ENCODE measurements around a stretch of chr7.

DNA sequence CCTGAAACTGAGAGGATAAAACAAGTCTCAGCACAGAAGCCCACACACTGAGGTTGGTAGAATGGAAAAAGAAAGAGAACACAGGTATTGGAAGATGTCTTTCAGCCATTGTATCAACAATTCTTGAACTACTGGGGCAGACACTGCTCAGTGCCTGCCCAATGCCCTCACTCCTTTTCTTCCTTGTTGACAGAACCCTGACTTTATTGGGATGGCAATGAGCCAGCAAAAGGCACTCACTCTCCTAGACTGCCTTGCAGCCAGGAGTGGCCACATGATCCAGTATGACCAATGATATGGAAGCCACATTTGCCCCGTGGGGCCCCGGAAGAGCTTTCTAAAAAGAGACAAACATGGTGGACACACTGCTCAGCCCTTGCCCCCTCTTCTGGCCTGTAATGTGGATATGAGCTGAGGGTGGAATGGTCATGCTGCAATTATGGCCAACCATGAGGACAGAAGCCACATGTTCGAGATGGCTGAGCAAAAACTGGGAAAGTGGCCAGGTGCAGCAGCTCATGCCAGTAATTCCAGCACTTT is 88.5 kb upstream of the ZNF716 start:
- PRO-cap, result no peak
- RAMPAGE, long total RNA, 4 experiments, result no peak in any of the 4 experiments

DNA sequence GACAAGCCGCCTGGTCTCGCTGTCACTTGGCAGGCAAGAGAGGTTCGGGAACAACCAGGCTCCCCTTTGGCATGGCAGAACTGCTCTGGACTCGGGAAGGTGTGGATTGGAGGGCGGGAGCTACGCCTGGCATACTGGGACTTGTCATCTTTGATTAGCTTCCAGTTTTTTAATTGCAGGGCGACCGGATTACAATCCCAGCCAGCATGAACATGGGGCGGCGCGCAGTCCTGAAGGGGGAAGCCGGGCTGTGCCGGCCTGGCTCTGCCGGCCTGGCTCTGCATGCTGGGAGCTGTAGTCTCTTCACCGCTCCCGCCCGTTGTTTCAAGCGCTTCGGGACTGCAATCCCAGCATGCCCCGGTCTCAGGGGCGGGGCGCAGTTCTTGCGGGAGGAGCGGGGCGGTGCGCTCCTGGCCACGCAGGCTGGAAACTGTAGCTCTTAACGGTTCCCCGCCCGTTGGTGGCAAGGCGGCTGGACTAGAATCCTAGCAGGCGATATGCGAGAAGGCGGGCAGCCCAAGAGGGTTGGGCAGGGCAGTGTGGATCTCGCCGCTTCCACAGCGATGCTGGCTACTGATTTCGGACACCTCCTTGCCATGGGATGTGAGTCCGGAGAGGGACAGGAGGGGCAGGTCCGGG is 45.5 kb upstream of the ZNF716 start:
- PRO-cap, result no peak
- RAMPAGE, long total RNA, 4 experiments, result no peak in any of the 4 experiments

- PRO-cap, result no peak
- RAMPAGE, long total RNA, 4 experiments, result no peak in any of the 4 experiments
Measured at GRCh38 chr7:63925517-63926191, 73.0 kb upstream of the ZNF722 start.

DNA sequence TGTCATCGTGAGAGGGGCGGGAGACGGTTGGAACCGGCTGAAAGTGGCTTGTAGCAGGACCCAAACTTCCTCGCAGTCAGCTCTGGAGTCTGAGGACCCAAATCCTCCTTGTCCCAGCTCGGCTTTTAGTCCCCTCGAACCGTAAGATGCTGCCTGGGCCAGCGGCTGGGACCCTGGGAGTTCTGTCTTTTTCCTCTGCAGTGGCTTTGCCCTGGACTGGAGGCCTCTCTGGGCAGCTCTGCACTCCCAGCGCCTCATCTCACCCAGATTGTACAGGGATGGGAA is 308 bp downstream of the ZNF722 start:
- PRO-cap, result no peak
- RAMPAGE, long total RNA, 4 experiments, result no peak in any of the 4 experiments

- PRO-cap, result no peak
- RAMPAGE, long total RNA, 4 experiments, result no peak in any of the 4 experiments
Measured at GRCh38 chr7:64559168-64559598, 3.7 kb downstream of the ZNF680 start.

DNA sequence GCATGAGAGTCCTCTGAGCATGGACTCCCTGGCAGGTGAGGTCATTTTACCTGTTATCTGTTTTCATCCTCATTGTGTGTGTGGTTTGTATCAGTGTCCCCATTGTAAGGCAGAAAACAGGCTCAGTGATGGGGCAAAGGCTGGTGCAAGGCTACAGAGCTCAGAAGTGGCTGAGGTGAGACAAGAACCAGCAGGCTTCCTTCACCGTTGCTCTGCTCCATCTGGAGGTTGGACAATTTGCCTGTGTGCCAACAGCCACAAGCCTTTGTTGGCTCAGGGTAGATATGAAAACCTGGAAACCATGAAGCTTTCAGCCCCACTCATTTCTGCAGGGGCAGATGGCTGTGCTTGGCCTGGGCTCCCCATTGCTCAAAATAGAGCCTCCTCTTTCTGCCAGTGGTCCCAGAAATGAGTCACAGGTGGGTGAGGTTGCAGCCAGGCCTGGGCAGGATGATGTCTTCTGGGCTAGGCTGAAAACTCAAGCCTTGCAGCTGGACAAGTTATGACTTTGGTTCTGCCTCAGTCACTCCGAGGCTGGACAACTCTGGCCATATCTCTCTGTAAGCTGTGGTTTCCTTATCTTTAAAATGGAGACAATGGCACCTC is 12.3 kb upstream of the ZNF273 start:
- PRO-cap, result no peak
- RAMPAGE, long total RNA, 4 experiments, result no peak in any of the 4 experiments

DNA sequence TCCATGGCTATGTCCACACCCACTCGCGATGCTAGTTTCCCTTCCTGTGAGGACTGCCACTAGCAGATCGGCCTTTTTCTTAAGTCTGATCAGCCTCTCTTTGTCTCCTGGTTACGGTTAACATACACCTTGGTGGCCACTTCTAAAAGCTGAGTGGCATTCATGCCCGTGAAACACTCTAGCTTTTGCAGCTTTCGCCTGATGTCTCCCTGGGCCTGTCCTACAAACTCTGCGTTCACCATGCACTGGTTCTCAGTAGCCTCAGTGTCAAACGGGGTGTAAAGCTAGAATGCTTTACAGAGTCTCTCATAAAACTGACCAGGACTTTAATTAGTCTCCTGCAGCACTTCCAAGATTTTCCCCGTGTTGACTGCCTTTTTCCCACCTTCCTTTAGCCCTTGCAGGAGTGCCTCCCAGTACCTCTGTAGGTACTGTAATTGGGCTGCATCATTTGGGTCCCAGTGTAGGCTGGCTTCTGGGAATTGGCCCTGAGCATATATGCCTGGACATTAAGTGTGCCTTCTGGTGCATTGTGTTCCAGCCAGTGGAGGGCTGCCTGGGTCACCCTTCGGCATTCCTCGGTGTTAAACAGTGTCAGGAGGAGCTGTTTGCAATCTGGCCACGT is 9.2 kb downstream of the ERV3-1 start:
- PRO-cap, result no peak
- RAMPAGE, long total RNA, 4 experiments, result start-site peak on the minus strand in 1 of 4 experiments, centred at position 539 of the sequence, 6 reads per replicate

DNA sequence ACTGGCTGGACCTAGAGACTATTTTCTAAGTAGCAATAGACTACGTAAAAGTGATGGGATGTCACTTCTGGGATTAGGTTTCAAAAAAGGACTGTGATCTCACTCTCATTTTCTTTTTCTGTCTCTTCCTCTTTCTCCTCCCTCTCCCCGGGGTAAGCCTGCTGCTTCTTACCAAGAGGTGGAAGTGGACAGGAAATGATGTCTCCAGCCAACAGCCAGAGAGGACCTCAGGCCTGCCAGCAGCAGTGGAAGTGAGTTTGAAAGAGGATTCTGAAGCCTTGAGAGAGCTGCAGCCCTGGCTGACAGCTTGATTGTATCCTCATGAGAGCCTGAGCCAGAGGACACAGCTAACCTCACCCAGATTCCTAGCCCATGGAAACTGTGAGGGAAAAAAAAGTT is 30.1 kb upstream of the ERV3-1 start:
- PRO-cap, result no peak
- RAMPAGE, long total RNA, 4 experiments, result no peak in any of the 4 experiments

- PRO-cap, result no peak
- RAMPAGE, long total RNA, 4 experiments, result start-site peak on the minus strand in 2 of 4 experiments, at chr7:65722674-65722887 at its widest, 16 to 24 reads per replicate
Measured at GRCh38 chr7:65722583-65723130, 150.2 kb upstream of the VKORC1L1 start.

- PRO-cap, result no peak
- RAMPAGE, long total RNA, 4 experiments, result no peak in any of the 4 experiments
Measured at GRCh38 chr7:65953652-65954397, 28.2 kb downstream of the GUSB start.

DNA sequence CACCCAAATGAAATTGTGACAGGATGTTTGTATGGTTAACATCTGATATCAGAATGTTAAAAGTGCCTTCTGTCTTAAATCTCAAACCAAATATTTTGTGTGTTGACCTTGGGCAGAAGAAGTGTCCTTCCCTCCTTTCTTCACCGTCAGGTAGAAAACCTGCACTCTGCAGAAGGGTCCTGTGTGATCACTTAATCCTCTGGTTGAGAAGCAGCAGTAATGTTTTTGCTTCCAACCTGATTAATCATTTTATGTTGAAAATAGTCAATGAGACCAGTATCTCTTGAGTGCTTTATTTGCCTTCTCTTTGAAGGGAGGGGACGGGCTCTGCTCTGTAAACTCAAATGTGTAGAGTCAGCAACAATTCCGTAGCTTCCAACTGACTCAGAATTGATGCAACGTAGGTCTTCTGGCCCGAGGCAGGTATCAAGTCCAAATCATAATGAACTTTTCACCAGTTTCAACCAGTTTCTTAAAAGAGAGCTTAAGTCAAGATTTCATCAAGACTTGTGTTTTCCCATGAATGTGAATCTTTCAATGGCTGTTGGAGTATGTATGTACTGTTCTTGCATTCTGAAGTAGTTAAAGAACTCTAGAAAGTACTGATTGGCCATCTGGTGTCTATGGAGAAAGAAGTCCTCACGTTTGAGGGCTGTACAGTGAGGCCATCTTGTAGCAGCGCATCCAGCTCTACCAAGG is 26.3 kb downstream of the GUSB start:
- PRO-cap, result no peak
- RAMPAGE, long total RNA, 4 experiments, result no peak in any of the 4 experiments

- PRO-cap, result no peak
- RAMPAGE, long total RNA, 4 experiments, result no peak in any of the 4 experiments
Measured at GRCh38 chr7:65960480-65961307, 21.3 kb downstream of the GUSB start.

- PRO-cap, result no peak
- RAMPAGE, long total RNA, 4 experiments, result no peak in any of the 4 experiments
Measured at GRCh38 chr7:65979303-65980112, 2.5 kb downstream of the GUSB start.

GRCh38 chr7:66092648-66092960 is 17.0 kb downstream of the ASL start:
- PRO-cap, result no peak
- RAMPAGE, long total RNA, 4 experiments, result start-site peak on the plus strand in 1 of 4 experiments, at chr7:66092250-66093170 at its widest, 17 reads per replicate

GRCh38 chr7:66099028-66099394 is 15.6 kb upstream of the CRCP start:
- PRO-cap, result unidirectional peak, plus-strand start at chr7:66099211
- RAMPAGE, long total RNA, 4 experiments, result no peak in any of the 4 experiments

- PRO-cap, result no peak
- RAMPAGE, long total RNA, 4 experiments, result no peak in any of the 4 experiments
Measured at GRCh38 chr7:66142252-66142610, 27.6 kb downstream of the CRCP start.

DNA sequence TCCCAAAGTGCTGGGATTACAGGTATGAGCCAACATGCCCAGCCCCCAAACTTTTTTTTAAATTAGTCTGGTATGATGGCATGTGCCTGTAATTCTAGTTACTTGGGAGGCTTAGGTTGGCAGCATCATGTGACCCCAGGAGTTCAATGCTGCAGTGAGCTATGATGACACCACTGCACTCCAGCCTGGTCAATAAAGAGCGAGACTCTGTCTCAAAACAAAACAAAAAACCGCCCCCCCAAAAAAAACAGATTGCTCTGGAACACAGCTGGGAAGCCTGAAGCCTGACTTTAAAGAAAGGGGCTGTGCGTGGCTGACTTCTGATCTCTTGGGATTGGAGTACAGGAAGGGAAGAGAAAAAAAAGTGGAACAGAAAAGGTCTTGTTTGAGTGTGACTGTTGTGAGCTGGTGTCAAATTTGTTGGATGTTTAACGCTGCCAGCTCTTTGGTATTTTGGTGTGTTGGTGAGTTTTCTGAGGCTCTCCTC is 20.7 kb upstream of the TPST1 start:
- PRO-cap, result no peak
- RAMPAGE, long total RNA, 4 experiments, result no peak in any of the 4 experiments

- PRO-cap, result no peak
- RAMPAGE, long total RNA, 4 experiments, result no peak in any of the 4 experiments
Measured at GRCh38 chr7:66187978-66188338, 17.2 kb upstream of the TPST1 start.

DNA sequence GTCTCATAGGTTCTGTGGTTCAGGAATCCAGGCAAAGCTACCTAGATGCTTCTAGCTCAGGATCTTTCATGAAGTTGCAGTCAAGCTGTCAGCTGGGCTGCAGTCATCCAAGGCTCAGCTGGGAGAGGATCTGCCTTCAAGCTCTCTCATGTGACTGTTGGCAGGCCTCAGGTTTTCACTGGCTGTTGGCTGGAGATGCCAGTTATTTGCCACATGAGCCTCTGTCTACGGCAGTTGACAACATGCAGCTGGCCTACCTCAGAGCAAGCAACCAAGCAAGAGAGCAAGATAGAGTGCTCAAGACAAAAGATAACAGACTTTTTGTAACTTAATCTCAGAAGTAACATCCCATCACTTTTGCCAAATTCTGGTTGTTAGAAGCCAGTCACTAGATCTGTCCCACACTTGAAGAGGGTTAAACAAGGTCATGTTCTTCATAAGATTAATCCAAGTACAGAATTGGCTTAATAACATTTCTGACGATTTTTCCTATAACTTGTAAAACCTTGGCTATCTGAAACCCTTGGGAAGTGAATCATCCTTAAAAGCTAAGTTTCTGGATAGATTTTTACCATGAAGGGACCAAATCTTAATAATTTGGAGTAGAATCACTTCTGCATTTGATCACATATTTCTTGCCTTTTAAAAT is 125.9 kb downstream of the TPST1 start:
- PRO-cap, result no peak
- RAMPAGE, long total RNA, 4 experiments, result no peak in any of the 4 experiments

DNA sequence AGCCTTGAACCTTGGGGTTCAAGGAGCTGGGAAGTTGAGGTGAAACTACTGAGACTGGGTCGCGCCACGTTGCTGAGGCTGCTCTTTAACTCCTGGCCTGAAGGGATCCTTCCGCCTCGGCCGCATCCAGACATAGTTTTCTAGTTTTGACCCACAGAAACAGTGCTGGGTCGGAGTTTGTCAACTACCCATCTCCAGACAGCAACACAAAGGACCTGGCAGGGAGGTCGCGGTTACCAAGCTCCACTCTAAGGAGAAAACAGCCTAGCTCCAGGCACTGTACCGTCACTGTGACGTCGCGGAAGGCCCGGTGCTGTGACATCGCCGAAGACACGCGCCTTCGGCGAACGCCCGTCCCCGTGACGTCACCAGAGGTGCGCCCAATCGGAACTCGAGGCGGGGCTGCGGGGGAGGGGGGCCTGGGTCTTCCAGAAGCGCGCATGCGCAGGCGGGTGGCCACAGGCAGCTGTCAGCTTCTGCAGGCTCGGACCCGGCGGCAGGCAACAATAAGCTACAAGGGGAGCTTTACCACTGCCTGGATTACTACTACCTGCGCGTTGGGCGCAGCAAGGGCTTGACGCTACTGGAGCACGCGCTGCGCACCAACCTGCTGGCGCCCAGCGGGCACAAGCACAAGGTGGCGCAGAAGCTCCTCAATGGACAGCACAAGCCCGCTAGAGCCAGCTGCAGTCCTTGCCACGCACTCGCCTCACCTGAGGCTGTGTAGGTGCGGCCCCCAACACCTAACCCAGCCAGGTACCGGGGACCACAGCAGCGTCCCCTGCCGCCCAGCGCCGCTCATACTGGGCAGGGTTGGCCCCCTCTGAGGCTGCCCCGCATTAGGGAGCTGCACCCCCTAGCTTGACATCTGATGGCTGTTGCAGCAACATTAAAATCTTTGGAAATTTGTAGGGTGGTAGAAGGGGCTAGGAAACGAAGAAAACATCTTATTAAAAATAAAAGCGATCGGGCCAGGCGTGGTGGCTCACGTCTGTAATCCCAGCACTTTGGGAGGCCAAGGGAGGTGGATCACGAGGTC is 208.4 kb downstream of the TPST1 start:
- PRO-cap, result bidirectional peak, plus-strand start at position 424 of the sequence, minus-strand start at position 349 of the sequence
- RAMPAGE, long total RNA, 4 experiments, result no peak in any of the 4 experiments